Metastatic Breast Carcinoma in the Brain (tissue), 10 donors: ENCODE data around the gene SPDYE2B.

- PRO-cap, 10 experiments, result no peak in any of the 10 experiments
These were observed 51.3 kb downstream of the CUX1 start for GRCh38 chr7:101868511-101869303.

- PRO-cap, 10 experiments, result no peak in any of the 10 experiments
These were observed 52.0 kb downstream of the CUX1 start for GRCh38 chr7:101869350-101869997.

DNA sequence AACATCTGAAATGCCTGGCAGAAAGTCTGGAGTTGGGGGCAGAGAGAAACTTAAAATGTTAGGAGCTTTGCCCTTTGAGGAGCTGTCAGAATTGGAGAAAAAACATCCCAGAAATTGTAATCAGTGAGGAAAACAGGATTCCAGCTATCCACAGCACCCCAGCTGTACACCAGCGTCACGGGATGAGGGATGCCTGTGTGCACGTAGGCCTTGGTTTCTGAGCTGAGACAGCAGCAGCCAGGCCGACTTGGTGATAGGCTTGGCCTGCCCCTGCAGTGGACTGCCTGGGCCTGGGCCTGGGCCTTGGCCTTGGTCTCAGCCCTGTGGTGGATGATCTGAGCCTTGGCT, 93.4 kb downstream of the CUX1 start:
- PRO-cap, 10 experiments, result no peak in any of the 10 experiments

GRCh38 chr7:101912701-101912900, 95.2 kb downstream of the CUX1 start:
- PRO-cap, 10 experiments, result no peak in any of the 10 experiments

GRCh38 chr7:101912901-101913657, 95.7 kb downstream of the CUX1 start:
- PRO-cap, 10 experiments, result no peak in any of the 10 experiments

DNA sequence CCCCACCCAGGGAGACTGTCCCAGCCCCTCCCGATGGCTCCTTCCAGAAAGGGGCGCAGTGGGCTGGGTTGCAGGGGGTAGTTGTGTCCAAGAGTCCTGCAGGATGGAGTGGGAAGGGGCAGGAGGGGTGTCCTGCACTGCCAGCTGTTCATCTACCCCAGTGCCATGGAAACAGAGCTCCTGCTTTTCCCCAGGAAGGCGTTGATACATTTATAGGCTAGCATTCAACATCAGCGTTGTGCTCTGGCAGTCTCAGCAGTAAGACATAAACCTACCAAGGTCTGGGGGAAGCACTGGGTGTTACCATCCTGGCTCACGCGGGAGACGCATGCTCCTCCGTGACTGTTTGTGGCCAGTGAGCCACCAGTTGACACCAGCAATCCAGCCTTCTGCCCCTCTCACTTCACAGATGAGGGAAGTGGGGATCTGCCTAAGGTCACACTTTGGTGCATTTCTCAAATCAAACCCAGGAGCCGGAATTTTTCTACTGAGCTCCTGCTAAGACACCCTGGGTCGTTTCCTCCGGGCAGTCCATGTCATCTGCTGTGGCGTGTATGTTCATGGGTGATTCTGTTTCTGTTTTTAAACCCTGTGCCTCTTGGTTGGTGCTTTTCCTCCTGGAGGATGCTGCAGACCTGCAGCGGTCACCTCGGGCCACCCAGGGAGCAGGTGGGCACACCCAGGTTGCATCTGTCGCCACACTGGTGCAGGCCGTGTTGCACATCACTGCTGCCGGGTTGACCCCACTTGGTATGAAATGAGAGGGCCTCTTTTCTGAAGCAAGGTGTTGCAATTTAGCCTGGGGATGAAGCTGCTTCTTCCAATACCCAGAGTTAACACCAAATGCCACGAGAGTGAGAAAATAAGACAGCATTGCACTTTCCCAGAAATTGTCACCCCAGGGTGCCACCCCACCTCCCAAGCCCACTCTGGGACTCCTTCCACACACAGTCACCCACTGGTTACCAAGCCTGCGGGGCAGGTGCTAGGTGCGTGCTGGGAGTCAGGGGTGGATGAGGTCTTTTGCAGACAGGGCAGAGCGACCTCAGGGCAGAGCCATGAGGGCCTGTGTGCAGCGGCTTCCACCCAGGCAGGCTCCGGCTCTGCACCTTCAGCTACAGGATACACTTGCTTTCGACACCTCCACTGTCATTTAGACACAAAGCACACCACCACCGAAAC, 127.1 kb downstream of the CUX1 start:
- PRO-cap, 10 experiments, result no peak in any of the 10 experiments

GRCh38 chr7:102061750-102062430, 224.8 kb upstream of the SH2B2 start:
- PRO-cap, 10 experiments, result no peak in any of the 10 experiments

DNA sequence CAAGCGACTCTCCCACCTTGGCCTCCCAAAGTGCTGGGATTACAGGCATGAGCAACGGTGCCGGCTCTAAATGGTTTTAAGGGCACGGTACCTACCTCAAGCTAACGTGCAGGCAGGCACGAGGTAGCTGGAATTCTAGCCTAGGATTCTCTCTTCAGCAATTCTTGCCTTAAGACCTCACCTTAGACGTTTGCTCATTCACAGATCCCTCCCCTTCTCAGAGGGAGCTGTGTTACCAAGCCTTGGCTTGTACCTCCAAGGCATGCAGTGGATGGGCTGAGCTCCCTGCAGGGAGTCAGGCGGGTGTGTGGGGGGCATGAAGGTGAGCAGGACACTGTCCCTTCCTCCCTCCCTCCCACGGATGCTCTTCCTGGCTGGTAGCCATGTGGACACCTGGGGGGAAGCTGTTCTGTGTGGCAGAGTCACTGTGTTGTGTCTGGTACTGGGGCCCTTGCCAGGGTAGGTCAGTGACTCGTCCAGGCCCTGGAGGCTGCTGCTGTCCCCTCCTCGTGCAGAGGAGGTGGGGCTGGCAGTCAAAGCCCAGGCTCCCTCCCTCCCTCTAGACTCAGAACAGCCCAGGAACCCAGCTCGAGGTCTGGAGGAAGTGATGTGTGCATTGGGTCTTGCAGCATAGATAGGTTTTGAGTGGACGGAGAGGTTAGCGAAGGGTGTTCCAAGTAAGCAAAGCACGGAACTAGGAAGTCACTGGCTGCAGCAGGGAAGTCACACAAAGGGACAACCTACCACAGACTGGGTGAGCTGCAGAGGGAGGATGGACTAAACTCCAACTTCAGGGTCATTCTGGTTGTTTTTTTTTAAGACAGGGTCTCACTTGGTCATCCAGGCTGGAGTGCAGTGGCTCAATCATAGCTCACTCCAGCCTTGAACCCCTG, 222.1 kb upstream of the SH2B2 start:
- PRO-cap, 10 experiments, result no peak in any of the 10 experiments

DNA sequence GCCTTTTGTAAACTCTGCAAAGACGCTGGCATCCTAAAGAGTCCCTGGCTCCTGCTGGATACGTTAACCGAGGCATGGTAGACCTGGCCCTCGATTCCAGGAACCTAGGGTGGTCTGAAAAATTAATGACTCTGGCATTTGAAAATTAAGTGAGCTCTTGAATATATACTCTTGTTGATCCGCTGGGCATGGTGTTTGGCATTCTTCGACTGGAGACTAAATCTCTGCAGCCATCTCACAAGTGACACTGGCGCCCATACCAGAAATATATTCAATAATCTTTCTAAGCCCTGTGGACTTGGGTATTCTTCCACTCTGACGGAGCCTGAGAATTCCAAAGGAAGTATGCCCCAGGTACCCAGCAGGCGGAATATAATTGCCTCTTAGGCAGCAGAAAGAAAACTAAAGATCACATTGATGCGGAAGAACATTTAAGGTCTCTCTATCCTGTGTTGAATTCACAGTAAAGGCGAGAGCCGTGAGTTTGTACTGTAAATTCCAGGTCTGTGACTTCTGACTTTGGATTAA, 191.1 kb upstream of the SH2B2 start:
- PRO-cap, 10 experiments, result no peak in any of the 10 experiments

DNA sequence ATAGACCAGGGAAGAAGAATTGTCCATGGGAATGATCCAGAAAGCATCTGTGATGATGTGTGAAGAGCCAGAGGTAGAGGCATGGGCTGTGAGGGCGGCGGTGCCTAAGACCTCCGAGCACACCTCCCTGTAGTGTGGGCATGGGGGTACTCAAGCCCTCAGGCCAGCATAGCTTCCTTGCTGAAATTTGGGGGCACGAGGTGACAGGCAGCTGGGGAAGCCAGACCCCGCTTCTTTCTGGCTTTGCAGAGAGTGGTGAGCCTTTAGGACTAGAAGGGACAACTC, 187.7 kb upstream of the SH2B2 start:
- PRO-cap, 10 experiments, result no peak in any of the 10 experiments

DNA sequence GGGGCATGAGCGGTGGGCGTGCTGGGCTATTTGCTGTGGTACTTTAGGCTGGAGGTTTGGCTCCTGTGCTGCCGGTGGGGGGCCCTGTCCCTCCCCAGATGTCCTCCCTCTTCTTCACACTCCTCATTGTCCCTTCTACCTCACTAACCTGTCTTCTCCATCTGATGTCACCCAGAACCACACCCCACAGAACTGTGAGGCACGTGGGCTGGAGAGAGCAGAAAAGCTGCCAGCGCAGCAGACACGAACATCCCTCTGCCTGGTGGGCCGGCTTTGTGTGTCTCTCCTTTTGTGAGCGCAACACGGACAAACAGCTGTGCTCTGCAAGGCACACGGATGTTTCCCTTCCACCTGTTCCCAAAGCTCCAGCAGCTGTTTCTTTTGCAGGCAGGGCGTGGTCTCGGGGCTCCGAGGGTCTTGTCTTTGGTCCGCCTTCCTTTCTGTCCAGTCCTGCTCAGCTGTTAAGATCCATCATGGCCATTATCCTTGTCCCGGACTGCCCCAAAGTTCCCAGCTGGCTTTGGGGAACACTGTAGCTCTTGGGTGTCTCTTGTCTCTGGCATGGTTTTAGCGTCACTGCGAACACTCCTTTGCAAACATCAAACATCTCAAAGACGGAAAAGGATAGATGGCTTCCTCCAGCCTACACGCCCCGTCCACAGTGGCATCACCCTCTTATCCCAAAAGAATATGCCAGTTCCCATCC, 32.7 kb upstream of the SH2B2 start:
- PRO-cap, 10 experiments, result no peak in any of the 10 experiments

- PRO-cap, 10 experiments, result no peak in any of the 10 experiments
These were observed 9.3 kb upstream of the ORAI2 start for GRCh38 chr7:102423922-102424630.

DNA sequence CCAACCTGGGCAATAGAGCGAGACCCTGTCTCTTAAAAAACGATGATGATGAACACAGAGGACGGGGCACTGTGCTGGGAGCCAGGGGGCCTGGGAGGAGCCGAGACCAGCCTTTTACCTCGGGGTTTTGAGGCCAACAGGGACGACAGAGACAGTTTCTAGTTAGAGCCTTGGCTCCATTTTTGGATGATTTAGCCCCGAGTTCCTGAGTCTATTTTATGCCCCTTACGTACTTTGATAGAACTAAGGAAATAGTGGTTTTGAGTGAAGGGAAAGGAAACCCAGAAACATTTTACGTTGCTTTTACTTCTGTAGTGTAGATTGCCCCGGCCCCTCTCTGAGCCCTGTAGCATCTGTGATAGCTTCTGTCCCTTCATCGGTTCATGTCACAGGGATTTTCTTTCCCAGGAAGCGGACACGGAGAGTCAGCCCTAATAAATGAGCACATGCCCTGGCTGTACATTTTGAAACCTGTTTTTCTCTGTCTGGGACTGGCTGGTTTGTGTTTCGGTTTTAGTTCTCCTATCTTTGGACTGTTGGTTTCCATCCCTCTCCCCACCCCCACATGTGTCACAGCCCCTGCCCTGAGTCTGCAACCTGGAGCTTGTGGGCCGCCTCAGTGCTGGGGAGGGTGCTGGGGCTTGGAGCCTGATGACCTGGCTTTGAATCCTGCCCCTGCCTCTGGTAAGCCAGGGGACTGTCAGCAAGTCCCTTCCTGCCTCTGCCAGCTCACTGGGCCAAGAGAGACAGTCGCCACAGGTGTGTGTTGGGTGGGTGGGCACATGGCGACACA, 7.0 kb upstream of the ORAI2 start:
- PRO-cap, 10 experiments, result no peak in any of the 10 experiments

GRCh38 chr7:102630630-102631153, 11.9 kb downstream of the UPK3BL1 start:
- PRO-cap, 10 experiments, result no peak in any of the 10 experiments

DNA sequence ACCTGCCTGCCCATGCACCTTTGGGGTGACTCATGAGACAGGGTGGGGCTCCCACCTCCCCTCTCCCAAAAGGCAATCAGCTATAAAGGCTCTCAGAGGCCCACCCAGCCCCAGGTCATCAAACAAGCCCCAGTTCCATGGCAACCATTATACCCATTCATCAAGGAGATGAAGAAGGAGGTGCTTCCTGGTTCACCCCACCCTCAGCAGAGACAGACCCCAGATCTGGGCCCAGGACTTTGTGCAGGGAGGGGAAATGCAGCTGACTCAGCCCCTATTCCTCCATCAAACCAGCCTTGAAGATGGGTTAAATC, at the start of gene SPDYE2B:
SPDYE2B (plus strand) TSS at position 200 of the 314 bp plus-strand sequence.
- PRO-cap, 10 experiments, result no peak in any of the 10 experiments

DNA sequence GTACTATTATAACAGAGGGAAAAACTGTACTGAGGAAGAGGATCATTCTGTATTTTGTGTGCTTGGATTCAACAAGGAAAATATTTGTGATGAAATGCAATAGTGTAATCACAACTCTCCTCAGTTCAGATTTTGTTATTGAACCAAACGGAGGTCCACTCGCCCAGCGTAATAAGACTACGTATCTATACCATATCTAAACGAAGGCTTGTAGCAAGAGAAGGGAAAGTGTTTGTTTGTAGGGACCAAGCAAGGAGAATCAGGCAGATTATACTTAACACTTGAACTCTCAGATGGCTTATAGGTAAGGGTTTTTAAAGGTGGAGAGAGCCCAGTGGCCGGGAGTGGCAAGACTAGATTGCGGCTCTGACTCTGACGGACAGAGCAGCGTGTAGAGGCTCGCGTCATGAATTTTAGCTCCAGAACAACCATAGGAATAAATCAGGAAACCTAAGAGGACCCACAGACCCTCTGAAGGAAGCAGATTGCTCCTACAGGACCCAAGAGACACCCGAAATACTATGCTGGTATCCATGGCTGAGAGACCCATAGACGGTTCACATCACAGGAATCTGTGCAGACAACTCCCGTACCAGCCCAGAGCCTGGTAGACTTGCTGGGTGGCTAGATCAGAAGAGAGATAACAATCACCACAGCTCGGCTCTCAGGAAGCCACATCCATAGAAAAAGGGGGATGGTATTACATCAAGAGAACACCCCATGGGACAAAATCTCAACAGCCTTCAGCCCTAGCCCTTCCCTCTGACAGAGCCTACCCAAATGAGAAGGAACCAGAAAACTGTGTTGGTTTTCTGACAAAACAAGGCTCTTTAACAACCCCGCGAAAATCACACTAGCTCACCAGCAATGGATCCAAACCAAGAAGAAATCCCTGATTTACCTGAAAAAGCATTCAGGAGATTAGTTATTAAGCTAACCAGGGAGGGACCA, 51.0 kb downstream of the FAM185A start:
- PRO-cap, 10 experiments, result no peak in any of the 10 experiments

DNA sequence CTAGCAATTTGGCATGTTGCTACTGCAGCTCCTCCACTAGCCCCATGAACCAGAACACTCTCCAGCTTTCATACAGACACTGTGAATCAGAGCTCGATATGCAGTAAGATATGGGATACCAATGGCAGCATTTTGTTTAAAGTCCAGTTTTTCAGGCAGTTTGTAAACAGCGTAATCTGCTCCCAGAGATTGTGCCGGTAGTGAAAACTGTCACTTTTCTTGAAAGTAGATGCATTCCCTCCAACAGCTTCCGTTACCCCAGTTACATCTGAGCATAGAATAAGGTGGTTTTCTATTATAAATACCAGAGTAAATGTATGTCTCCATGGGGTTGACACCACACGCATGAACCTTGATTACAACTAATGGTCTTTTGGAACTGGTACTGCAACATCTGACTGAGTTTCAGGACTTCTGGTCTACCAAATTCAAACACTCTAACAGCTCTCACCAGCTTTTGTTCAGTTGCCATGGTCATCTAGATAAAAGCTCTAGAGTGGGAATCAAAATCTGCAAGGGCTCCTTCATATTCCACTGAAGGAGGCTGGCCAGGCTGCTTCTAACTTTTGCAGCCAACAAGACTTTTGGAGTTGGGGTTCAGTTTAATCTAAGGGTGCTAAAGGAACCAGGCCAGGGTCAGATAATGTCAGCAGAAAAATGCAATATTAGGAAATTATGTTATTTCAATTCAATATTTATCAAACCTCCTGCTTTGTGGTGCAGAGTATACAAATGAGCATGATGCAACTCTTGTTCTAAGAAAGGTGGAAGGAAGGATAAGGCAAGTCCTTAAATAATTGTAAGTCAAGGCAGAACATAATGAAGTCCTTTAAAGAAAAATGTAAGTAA, 14.4 kb downstream of the ARMC10 start:
- PRO-cap, 10 experiments, result no peak in any of the 10 experiments

DNA sequence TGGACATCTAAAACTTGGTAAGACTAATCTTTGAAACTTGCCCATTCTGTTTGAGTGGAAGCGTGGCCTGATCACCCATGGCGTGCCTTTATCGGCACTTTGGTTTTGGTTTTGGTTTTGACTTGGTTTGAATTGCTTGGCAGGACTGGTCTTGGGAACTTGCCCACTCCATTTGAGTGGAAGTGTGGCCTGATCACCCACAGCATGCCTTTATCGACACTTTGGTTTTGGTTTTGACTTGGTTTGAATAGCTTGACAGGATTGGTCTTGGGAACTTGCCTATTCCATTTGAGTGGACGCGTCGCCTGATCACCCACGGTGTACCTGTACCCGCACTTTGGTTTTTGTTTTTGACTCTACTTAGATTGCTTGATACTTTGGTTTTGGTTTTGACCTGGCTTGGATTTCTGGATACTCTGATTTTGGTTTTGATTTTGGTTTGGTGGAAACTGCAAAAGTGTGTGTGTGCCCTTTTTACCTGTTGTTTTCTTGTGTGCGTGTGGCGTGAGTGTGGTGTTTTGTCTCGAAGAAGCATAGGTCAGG, 4.2 kb upstream of the NAPEPLD start:
- PRO-cap, 10 experiments, result no peak in any of the 10 experiments

DNA sequence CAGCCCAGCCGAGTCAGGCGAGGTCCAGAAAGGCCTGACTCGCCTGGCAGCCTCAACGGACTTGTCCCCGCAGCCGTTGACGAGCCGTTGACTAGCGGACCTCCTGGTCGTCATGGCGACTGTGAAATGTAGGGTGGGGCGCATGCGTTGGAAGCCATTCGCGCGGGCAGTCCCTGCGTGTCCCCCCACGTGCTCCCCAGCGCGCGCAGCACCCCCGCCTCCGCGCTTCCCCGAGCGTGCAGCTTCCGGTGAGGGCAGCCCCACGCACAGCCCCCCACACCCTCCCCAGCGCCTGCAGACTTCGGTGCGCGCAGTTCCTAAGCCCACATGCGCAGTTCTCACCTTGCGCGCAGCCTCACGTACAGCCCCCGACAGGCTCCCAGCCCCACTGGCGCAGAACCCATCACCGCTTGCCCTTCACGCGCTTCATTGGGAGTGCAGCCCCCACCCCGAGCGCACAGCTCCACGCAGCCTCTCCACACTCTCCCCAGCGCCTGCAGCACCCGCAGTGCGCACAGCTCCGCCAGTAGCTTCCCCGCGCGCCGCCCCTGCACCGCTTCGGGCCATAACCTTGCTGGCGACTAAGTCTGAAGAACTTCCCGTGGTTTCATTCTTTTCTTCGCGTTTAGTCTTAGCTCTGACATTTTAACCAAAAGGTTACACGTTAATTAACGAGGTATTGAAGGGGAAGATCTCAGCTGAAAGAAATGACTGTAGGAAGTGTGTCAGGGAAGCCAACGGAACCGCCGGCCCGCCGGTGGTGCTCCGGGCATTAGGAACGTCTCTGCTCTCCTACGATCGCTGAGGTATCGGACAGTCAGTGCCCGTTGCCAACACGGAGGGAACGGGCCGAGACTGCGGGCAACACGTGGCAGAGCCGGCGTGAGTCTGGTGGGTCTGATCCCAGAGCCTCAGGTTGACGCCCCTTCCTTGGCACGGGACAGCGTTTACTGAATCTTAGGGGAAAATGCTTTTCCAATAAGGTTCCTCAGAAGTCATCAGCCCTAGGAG, 16.7 kb upstream of the PMPCB start:
- PRO-cap, 10 experiments, result peak in 1 of 10 experiments; most common plus-strand start position 297 of the sequence (in 1); most common minus-strand start position 93 of the sequence (in 1)

DNA sequence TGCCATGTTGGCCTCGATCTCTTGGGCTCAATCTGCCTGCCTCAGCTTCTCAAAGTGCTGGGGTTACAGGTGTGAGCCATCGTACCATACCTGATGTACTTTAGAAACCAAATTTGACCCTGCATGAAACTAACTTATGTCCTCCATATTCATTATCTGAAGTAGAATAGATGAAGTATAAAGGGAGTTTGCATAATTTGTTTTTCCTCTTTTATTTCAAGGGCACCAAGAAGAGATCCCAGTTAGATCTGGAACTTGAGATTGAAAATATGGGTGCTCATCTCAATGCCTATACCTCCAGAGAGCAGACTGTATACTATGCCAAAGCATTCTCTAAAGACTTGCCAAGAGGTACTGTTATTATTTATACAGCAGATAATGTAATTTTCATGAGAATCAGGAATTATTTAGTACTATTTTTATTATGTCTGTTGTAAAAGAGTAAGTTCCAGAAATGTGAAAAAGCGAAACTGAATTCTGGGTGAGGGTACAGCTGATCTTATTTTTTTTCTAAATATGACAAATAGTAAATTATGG, 2.8 kb downstream of the PMPCB start:
- PRO-cap, 10 experiments, result no peak in any of the 10 experiments